ENCODE results near the genes COPS2, GABPB1, TRPM7 and AP4E1.

DNA sequence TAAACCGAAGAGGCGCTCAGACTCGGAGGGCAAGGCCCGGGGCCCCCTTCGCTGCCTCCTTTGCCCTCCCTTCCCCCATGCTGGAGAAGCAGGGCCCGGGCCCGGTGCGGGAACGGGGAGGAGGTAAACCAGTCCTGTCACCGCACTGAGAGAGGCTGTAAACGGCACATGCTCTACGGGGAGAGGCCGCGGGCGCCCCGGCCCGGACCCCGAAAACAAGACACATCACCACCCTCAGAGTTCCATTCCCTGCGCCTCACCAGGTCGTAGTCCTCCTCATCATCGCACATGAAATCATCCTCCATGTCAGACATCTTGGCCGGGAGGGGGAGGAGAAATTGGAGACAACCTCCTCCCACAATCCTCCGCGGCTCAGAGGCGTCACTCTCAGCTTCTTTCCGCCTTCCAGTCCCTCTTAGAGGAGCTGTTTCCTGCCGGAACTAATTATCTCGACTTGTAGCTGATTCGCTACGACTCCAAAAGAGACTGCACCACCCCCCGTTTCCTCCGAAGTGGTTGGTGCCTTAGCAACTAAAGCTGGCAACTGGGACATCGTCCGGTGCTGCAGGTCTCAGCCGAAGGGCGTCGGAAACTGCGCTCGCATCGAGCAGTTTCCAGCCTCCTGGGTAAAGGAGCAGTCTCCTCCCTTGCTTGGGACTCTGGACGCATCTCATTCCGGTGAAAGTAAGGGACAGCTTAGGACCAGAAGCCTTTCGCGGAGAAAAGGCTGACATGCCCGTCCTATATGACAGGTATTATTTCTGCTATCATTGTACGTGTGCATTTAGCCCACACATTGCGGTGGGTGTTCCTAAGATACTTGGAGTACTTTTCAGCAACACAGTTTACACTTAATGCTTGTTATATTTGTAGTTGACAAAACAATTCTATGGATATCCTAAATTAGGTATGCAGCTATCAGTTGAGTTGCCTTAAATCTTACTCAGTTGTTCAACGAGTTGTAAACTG lies at the start of gene COPS2:
Gene COPS2, minus strand, starts transcription at position 335 of the 969 bp plus-strand sequence.
- RRBS: 2% methylated on average over 9 of the region's 48 CpGs

DNA sequence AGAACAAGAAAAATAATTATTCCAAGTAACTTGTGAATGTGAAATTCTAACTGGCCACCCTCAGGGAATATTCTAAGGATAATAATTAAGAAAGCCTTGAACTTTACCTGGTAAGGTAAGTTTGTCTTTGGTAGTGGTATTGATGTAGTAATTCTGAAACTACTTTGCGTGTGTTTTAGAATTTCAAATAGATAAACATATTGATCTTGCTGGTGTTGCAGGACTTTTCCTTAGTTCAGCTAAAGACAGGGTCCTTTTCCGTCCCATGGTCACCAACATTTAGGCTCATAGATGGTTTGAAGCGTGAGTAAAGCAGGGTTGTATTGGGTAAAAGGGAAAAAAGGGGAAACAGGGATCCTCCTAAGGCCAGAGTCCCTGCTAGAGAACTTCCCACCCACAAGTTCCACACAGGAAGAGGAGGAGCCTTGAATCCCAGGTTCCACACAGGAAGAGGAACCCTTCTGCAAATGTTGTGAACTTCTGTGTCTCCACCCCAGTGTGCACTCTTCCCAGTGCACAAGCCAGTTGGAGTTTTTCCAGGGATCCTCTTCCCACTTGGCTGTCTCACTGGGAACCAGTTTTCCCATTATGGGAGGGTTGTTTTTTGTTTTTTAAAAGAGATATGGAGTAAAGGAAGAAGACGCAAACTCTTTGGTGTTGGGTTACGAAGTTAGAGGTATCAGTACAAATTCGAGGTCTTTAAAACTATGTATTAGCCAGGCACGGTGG lies 27.6 kb upstream of the ATP8B4 start:
- RRBS: no CpG with 5 or more reads among the region's 7 CpGs

GRCh38 chr15:50227033-50227588 lies 38.4 kb downstream of the HDC start:
- RRBS: no CpG with 5 or more reads among the region's 6 CpGs

- RRBS: no CpG with 5 or more reads among the region's 2 CpGs
These were observed 27.1 kb downstream of the HDC start for GRCh38 chr15:50238468-50238778.

DNA sequence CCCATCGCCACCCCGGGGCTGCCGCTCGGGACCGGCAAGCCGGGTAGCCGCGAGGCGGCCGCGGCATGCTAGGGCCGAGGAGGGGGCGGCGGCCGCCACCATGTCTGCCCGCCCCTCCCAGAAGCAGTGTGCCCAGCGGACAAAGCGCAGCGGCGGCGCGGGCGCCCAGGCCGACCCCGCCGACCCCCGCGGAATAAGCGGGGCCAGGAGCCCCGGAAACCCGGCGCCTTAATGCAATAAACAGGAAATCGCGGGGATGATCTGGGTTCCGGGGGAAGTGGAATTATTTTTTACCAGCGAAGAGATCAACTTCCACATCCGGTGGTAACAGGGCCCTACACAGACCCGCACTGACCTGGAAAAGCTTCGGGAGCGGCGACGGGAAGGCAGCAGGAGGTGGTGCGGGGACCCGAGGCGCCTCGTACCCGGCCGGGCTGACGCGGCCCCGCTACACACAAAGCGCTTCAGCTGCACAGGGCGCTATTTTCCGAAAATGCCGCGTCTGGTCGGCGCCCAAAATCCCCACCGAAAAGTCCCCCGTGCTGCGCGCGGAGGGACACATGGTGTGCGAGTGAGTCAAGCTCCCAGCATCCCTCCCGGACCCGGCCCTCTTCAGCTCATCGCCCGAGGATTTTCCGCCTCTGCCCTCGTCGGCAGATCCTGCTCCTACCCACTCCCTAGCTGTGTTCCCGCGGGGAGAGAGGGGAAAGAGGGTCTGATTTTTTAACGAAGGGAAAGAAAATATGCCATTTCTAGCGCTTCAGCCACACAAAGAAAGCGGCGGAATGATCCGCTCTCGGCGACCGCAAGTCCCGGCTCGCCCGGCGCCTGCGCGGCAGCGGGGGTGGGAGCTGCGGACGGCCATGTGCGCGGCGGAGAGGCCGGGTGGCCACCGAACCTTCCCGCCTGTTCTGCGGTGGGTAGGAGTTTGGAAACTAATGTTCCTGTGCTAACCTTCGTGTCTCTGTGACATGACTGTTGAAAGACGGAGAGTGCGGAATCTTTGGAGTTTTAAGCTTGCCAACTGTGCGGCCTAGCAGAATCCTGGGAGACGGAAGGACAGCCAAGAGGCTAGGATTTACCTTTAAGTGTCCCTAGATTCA lies at the start of gene GABPB1:
Gene GABPB1, minus strand, starts transcription at position 569 of the 1,103 bp plus-strand sequence.
- RRBS: 4% methylated on average over 16 of the region's 102 CpGs

DNA sequence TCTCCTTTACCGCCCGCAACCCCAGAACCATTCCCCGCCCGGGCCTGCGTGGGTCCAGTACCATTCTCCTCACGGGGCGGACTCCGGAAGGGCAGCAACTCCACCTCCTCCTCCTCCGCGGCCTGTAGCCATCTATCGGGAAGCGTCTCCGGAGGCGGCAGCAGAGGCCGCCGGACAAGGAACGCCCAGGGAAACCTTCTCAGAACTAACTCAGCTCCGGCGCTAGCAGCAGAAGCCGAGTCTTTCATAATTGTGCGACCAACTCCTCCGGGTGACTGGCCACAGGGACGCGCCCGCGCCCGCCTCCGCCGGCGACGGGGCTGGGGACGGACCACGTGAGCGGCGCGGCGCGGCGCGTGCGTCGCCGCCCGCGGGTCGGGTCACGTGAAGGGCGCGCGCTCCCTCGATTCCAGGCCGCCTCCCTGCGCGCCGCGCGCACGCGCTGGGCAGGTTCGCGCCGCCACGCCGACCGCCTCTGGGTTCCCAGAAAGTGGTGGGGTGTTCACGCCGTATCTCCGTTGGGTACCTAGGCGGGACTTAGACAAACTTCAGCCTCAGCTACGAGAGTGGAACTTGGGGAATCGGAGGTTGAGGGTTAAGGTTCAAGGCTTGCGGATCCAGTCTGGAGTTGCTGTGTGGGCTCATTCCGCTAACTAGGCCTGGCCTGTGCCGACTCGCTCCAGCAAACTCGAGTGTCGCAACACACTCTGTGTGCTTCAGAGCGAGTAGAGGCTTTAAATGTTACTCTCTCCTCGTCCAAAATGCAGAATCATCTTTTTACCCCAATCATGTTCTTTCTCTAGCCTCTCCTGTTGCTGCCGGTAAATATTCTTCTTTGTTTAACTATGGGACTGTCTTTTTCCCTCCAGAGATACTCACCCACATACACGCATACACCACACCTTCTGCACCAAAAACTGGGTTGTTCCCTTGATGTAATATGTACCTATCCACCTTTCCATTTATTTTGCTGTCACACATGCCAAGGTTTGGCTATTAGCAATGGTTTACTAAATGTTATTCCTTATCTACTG lies at the start of gene TRPM7:
Gene TRPM7, minus strand, starts transcription at position 328 of the 1,034 bp plus-strand sequence.
- RRBS: 5% methylated on average over 24 of the region's 81 CpGs

DNA sequence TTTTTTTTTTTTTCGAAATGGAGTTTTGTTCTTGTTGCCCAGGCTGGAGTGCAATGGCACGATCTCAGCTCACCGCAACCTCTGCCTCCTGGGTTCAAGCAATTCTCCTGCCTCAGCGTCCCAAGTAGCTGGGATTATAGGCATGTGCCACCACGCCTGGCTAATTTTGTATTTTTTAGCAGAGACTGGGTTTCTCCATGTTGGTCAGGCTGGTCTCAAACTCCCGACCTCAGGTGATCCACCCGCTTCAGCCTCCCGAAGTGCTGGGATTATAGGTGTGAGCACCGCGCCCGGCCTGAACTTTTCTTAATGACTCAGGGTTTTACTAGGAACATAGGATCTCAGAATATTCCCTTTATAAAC lies 33.9 kb upstream of the TRPM7 start:
- RRBS: no CpG with 5 or more reads among the region's 11 CpGs

- RRBS: 3% methylated on average over 33 of the region's 113 CpGs
These were observed at the start of gene AP4E1 for GRCh38 chr15:50907754-50908860. Gene AP4E1 (plus strand): TSS chr15:50908683.

- RRBS: no CpG with 5 or more reads among the region's 8 CpGs
These were observed 36.6 kb downstream of the DMXL2 start for GRCh38 chr15:51585698-51586625.

DNA sequence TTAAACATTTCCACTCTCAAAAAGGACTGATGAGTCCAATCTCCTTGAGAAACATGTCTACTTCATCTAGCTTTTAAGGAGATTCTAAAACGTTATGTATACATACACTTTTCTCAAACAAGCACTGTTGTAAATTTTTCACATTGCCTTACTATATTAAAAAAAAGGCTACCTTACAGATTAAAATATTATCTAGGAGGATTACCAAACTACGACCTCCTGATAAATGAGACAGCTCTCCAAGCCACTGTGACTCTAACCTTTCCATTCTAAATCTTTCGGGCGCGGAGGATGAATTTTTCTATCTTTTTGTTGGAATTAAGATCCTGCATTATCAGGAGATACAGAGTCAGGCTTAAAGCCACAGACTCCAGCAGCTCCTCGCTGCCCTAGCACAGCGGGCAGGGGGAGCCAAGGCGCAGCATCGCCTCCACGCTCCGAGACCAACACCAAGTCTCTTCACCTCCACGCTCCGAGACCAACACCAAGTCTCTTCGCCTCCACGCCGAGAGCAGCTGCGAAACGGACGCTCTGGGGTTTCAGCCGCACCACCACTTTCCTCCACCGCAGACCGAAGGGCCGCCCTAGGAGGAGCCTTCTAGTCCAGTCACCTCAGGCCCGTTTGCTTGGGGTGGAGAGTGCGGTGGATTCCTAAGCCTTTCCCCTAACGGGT lies 846 bp downstream of the DMXL2 start:
- RRBS: no CpG with 5 or more reads among the region's 26 CpGs

DNA sequence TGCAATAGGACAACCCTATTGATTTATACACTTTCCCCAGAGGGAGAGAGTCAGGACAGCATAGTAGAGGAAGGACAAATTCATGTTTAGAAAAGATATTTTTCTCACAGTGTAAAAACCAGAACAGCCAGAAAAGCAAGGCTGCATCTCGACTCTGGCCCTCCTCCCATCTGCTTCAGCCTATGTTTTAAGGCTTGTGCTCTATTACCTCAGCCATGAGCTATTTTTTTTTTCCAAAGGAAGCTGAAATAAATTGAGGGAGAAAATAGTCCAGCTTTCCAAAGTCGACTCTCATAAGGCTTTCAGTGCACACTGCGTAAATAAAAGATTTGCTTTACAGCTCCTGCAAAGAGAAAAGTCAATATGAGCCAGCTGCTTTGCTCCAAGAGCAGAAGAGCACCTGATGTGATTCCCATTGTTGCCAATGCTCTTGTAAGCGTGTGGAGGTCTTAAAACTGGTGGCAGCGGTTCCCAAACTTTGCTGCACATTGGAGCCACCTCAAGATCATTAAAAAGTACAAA lies 26.7 kb downstream of the SCG3 start:
- RRBS: no CpG with 5 or more reads among the region's 5 CpGs

DNA sequence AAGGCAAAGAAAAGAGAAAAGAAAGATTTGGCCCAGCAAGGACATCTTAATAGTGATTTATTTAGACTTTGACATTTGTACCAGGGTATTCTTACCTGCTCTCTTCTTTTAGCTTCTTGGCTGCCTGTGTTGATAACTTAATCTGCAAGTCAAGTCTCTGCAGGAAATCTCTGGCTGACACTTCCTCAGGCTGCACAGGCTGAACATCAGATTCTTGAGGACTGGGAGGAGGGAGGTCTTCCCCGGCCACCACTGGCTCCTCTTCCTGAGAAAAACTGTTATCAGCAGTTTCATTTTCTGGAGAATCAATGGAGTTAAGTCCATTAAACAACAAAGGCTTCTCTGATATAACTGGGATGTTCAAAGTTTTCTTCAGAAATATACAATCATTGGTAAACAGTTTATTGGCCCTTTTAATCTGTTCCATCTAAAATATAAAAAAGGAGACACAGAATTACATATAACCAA lies 12.7 kb downstream of the LYSMD2 start:
- RRBS: no CpG with 5 or more reads among the region's 1 CpG

GRCh38 chr15:51736624-51737541 lies 572 bp downstream of the LYSMD2 start:
- RRBS: 3% methylated on average over 30 of the region's 75 CpGs

GRCh38 chr15:51907347-51907605 lies 64.3 kb downstream of the LEO1 start:
- RRBS: no CpG with 5 or more reads among the region's 5 CpGs

DNA sequence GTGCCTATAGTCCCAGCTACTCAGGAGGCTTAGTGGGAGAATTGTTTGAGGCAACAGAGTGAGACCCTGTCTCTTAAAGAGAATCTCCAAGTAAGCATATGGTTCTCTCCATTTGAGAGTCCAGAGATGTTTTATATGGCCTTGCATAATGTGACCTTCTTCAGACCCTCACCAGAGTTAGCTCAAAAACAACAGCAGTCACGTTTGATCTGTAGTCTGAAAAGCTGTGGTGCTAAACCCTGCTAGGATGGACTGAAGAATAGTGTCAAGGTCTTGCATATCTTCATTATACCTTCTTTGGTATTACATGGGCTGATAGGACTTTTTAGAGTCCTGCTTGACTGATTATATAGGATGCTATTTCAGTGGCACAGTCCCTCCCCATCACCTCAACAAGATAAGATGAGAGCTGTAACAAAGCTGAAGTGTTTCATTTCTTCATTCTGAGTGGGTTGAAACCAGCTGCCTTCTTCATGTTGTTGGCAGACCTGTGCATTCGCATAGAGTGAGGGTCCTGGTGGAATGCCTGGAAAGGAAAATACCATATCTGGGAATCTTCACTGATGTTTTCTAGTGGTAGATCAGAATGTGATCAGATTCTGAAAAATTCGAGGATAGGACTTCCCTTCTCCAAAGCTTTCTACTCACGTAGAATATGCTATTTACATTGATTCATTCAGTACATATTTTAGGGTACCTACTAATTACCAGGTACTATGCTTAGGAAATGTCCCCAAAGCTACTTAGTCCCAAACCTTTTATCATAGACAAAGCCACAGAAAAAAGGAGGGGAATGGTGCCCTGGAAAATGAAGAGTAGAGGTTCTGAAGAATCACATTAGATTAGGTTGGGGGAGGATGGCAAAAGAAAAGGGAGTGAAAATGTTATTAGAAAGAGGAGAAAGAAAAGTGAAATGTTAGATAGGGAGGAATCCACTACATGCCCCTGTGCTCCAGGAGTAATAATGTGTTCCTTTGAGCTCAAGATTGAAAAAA lies 18.4 kb downstream of the MAPK6 start:
- RRBS: no CpG with 5 or more reads among the region's 4 CpGs

GRCh38 chr15:52093331-52094522 lies 18.8 kb downstream of the BCL2L10 start:
- RRBS: no CpG with 5 or more reads among the region's 14 CpGs

DNA sequence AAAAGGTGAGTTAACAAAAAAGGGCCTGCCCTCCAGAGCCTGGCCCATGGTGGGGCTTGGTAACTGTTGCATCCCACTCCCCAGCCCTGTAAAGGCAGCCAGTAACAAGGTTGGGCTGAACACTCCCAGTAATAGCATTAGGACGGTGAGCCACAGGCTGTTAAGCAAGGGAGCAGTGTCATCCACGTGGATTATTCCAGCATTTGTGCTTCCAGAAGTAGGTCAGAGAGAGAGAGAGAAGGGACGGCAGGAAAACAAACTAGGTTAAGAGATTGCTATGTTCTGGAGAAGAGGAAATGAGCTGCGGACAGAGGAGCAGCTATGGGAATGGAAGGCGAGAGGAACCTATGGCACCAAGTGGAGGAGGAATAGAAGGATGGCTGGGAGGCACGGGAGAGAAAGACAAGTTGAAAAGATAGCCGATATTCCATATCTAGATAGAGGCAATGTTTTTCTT lies 4.0 kb downstream of the GNB5 start:
- RRBS: no CpG with 5 or more reads among the region's 7 CpGs

GRCh38 chr15:52227316-52228049 lies 36.3 kb upstream of the GNB5 start:
- RRBS: no CpG with 5 or more reads among the region's 12 CpGs

- RRBS: 84% methylated on average over 2 of the region's 12 CpGs
These were observed 51.4 kb downstream of the MYO5C start for GRCh38 chr15:52244131-52244751.

Measured in UCH-1 (cell line).